SK-N-MC (cell line): ENCODE measurements around a stretch of chr11.

GRCh38 chr11:114187024-114187994 is 108.9 kb upstream of the NNMT start:
- RRBS: no CpG with 5 or more reads among the region's 11 CpGs

DNA sequence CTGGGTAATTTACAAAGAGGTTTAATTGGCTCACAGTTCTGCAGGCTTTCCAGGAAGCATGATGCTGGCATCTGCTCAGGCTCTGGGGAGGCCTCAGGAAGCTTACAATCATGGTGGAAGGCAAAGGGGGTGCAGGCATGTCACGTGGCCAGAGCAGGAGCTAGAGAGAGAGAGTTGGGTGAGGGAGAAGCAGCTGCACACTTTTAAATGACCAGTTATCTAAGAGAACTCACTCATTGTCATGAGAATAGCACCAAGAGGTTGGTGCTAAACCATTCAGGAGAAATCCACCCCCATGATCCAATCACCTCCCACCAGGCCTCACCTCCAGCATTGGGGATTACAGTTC is 105.4 kb upstream of the NNMT start:
- RRBS: no CpG with 5 or more reads among the region's 1 CpG

- RRBS: no CpG with 5 or more reads among the region's 7 CpGs
Observed at GRCh38 chr11:114200223-114201083, 95.7 kb upstream of the NNMT start.

- RRBS: no CpG with 5 or more reads among the region's 20 CpGs
Observed at GRCh38 chr11:114252450-114253404, 43.5 kb upstream of the NNMT start.

- RRBS: no CpG with 5 or more reads among the region's 31 CpGs
Observed at GRCh38 chr11:114257435-114258647, 38.4 kb upstream of the NNMT start.

DNA sequence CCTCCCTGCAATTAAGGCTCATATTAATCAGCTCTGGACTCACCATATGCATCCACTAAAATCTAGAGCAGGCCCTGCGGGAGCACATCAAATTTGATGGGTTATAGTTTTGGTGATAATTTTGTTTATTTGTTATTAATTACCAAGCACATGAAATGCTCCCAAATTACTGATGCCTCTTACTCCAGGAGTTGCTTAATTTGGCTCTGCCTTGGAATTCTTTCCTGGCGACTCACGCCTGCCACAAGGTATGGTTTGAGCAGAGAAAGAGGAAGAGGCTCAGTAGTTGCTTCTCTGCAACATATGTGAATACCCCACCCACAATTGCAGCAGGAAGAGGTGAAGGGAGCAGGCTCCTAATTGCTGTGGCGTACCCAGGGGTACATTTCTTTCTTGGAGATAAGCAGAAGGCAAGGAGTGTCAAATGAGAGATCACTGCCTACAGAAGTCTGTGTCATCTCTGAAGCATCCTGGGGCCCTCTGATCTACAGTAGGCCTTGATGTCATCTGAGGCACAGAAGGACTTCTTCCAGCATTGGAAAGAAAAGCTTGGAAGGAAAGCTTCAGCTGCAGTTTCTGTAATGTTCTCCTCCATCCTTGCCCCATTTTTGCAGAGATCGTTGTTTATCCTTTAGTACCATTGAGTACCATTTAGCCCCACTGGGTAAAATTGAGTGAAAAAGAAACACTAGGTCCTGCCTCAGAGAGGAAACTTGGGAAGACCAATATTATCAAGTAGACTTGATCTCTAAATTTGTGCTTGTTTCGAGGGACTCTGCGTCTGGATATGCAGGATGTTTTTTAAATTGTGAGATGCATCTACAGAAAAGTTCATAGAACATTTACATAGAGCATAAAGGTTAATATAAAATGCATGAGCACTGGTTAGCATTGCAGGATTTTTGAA is 10.5 kb upstream of the NNMT start:
- RRBS: no CpG with 5 or more reads among the region's 7 CpGs

- RRBS: no CpG with 5 or more reads among the region's 14 CpGs
Observed at GRCh38 chr11:114308077-114309390, 12.3 kb downstream of the NNMT start.

- RRBS: no CpG with 5 or more reads among the region's 5 CpGs
Observed at GRCh38 chr11:114319956-114320390, 23.8 kb downstream of the NNMT start.

- RRBS: no CpG with 5 or more reads among the region's 4 CpGs
Observed at GRCh38 chr11:114346576-114346883, 50.3 kb downstream of the NNMT start.

- RRBS: no CpG with 5 or more reads among the region's 3 CpGs
Observed at GRCh38 chr11:114666119-114666473, 12.2 kb upstream of the NXPE2 start.

DNA sequence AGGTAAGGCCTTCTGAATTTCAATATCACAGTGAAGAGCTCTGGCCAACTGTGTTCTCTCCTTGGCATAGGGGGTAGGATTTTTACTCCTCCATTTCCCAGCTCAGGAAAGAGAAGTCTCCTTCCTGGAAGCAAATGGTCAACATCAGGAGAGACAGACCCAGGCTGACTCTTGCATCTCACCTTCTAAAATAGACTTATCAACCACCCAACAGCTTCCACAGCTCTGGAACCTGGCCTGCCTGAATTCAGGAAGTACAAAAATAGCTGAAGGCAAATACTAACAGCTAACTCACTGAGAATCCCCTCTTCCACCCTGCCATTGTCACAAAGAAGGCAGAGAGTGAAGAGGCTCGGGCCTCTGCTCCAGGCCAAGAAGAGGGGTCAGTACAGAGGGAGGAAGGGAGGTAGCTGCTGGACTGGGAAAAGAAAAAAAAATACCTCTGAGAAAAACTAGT is 213.6 kb downstream of the NXPE2 start:
- RRBS: no CpG with 5 or more reads among the region's 1 CpG

GRCh38 chr11:115221426-115222105 is 282.6 kb downstream of the CADM1 start:
- RRBS: no CpG with 5 or more reads among the region's 2 CpGs

DNA sequence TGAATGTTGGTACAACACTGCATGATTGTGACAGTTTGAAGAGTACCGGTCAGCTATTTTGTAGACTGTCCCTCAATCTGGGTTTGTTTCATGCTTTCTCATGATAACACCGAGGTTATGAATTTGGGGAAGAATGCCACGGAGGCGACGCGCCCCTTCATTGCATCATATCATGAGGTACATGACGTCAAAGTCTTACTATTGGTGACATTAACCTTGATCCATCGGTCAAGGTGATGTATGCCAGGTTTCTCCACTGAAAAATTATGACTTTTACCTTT is 241.3 kb downstream of the CADM1 start:
- RRBS: no CpG with 5 or more reads among the region's 8 CpGs

- RRBS: no CpG with 5 or more reads among the region's 6 CpGs
Observed at GRCh38 chr11:115548709-115549333, 44.6 kb upstream of the CADM1 start.

DNA sequence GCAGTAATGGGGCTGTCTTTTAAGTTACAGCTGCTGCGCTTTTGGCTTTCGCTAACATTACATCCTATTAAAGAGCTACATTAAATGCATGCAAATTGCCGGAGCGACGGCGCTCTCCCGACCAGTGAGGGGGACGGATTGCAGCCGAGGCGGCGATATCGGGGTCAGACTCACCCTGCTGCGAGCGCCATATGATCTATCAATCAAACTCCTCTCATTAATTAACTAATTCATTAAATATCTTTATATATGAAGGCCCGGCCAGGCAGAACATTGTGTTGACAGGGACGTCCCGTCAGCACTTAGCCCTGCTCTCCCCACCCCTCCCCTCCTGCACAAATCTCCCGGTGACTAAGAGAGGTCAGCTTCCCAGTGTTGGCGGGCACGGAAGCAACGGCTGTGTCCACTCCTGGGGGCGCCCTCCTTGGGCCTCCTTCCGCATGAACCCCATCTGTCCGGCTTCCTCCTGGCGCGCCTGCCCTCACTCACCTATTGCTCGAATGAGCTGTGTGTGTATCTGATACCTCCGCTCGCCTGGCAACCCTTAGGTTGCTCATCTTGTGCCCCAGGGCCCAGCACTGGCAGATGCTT is 156.0 kb upstream of the CADM1 start:
- RRBS: 29% methylated on average over 6 of the region's 29 CpGs

DNA sequence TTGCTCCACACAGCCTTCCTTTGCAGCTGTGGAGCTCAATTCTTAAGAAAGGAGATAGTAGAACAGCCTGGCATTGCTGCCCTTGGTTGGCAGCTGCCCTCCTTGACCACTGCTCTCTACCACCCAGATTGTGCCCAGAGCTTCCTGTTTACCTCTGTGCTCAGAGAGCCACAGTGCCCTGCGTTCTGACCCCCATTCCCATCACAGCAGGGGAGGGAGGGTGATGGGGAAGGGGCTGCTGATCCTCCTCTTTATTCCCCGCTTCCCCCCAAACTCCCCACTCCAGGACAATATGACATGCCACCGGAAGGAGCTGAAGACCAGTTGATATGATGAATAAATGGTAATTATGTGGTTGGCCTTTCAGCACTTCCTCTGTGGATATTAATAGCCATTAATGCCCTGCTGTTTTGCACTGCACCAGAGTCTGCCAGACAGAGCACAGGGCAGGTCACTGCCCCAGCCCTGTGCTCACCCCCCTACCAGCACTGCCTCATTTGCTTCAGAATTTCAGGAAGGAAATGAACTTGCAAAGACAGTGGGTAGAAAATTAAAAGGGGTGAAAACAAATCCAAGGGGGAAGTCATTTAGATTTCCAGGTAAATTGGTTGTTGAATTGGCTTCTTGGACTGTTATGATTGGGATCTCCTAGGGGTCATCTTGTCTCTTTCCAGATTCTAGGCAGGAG is 426.9 kb upstream of the CADM1 start:
- RRBS: no CpG with 5 or more reads among the region's 3 CpGs

GRCh38 chr11:116193182-116194401 is 579.2 kb downstream of the BUD13 start:
- RRBS: 7% methylated on average over 4 of the region's 42 CpGs

- RRBS: no CpG with 5 or more reads among the region's 20 CpGs
Observed at GRCh38 chr11:116791111-116791573, 537 bp downstream of the APOA5 start.

DNA sequence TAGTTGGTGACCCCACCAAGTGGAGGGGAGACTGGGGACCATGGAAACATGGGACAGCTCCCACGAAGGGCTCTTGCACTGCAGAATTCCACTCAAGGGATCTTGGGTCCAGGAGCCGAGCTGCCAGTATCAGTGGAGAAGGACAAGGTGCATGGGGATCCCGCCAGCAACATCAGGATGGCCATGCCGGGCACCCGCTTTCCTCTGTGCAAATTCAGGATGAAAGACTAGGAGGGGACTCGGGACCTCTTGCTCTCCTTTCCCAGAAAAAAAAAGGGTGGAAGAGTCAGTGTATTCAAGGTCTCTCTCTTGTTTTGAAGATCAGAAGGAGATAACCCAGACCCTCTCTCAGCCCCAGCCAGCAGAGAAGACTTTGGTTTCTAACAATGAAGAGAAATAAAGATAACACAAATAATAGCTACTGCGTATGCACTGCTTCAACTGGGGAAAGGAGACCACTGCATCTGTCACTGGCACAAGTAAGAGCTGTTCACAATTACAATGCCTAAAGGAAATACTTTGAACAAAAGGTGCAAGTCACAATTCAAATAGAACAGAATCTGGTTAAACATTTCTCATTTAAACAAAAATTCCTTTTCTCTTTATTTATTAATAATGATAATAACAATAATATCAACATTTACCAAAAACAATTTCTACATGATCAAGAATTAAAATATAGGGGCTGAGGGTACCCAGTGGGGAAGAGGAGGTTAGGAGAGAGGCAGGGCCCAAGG is 6.5 kb upstream of the APOA1 start:
- RRBS: no CpG with 5 or more reads among the region's 7 CpGs

GRCh38 chr11:117020786-117021719 is 77.2 kb downstream of the SIK3 start:
- RRBS: no CpG with 5 or more reads among the region's 6 CpGs